Measurements from ENCODE around the gene MC2R.

- PRO-cap, 2 experiments: no peak in any of the 2 experiments
Measured at GRCh38 chr18:13447269-13448483, 229.1 kb downstream of the LDLRAD4 start.

DNA sequence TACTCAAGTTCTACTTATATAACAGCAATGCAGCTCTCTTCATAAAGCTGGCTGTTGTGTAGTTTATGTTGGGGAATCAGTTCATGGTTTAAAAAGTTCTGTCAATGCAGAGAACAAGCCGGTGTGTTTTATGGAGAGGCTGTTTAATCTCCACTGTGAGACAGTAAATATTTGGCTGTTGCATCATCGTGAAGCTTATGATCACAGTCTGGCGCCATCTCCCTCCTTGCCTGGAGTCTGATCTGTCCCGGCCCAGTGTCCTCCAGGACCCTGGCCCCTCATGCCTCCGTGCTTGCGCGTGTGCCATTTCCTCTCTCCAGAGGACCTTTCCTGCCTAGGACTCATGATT, 184.3 kb downstream of the FAM210A start:
- PRO-cap, 2 experiments: no peak in any of the 2 experiments

DNA sequence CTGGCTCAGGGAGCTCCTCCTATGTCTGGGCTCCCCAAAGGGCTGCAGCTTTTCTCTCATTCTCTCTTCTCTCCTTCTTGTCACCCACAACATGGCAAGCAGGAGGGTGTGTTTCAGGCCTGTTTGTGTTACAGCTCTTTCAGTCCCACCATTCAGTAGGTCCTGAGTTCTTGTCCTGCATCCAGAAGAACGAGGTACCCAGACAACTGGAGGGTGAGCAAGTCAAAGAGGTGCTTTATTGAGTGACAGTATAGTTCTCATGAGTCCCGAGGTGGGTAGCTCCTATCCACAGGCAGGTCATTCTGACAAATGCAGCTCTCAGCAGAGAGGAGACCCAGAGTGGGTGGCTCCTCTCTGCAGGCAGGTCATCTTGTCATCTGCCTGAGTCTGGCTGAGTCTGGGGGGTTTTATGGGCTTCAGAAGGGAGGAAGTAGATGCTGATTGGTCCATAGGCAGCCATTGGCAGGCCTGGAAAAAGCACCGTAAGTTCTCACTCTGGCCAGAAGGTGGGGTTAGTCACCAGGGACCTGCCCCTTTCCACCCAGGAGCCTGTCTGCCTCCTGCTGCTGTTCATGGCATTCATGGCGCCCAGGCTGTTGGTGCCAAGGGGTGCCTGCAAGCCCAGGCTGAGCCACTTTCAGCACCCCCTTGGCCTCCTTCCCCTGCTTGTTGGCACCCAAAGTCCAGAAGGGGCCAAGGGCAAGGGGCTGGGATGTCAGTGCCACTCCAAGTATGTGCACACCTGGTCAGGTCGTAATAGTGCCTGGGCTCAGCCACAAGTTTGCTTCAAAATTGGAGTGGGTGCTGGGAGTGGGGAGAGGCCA, 178.4 kb downstream of the FAM210A start:
- PRO-cap, 2 experiments: peak in 2 of 2 experiments; most common minus-strand start position 379 of the sequence (in 2)

DNA sequence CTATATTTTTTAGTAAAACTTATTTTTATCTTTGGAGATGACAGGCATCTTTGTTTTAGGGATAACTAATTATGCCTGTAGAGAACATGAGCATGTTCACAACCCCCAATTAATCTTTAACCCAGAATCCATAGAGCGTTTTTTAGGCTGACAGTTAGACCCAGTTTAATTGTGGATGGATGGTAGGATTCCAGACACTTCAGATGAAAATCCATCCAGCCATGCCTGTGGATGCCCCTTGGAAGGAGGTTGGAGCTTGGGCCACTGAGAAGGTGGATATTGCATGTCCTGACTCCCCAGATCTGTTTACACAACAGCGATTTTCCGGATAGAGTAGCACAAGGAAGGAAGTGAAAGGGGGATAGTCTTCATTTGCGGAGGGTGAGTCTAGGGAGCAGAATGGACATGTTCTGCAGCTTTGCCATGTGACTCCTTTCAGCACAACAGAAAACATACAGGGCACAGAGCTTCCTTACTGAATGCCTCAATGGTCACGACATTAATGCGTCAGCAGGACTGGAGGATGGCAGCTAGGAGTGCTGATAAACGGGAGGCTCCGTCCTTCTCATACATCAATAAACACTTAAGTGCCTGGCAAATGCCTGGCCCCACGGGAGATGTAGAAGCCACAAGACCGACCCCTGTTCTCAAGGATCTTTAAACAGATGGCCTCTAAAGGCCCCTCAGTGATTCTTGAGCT, 163.1 kb downstream of the FAM210A start:
- PRO-cap, 2 experiments: peak in 1 of 2 experiments; most common plus-strand start position 504 of the sequence (in 1)

DNA sequence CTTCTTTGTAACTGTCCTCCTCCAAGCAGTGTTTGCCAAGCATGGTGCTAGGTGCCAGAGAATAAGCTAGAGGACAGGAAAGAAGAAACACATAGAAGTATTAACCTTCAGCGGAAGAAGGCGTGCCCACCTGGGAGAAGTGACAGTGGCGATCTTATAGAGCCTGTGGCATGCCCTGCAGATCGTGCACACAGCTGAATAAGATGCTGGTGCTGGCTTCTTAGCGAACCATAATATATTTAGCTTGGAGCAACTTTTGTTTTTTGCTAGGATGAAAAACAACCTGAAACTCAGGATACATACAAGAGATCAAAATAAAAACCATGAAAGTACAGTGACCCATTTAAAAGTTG, 147.9 kb downstream of the FAM210A start:
- PRO-cap, 2 experiments: no peak in any of the 2 experiments

DNA sequence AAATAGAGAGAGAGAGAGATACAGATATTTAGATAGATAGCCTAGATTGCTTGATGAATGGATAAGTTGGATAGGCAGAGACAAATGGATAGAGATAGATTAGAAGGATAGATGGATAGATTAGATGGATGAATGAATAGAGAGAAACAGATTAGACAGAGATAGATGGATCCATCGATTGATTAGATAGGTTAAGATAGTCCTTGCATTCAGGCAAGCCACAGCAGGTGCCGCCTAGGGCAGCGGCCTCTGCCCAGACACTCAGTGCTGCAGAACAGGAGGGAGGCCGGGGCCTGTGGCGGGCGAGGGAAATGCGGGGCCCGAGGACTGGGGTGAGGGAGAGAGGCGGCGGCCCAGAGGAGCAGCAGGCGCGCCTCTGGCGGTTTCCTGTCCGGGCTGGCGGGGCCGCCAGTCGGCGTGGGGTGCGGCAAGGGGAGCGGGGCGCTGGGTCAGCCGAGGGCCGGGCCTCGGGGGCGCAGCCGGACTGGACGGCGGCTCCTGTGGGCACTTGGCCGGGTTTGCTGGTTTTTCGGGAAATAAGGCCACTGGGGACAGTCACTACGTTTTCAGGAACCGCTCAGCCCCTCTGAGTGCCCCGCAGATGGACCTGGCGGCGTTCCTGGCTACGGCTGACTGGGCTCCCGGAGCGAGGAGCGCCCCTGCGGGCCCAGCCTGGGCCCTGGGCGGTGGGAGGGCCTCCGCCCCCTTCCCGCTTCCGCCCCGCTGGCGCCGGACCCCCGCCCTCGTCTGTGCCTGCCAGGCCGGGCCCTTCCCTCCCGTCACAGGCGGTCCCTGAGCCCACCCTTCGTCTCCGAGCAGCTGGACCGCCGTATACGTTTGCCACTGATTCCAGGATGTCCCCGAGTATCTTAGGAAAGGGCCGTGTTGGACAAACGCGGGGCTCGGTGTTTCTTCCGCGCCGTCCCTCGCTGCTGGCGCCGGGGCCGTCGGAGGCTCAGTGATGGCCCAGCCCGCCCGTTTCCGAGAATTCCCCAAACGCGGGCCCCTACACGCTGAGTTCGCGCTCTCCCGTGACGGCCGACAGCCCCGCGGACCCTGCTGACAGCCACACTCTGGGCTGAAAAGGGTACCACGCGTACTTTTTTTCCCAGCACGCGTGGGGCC, 84.7 kb downstream of the FAM210A start:
- PRO-cap, 2 experiments: peak in 2 of 2 experiments; most common plus-strand start position 452 of the sequence (in 2); most common minus-strand start position 297 of the sequence (in 2)

DNA sequence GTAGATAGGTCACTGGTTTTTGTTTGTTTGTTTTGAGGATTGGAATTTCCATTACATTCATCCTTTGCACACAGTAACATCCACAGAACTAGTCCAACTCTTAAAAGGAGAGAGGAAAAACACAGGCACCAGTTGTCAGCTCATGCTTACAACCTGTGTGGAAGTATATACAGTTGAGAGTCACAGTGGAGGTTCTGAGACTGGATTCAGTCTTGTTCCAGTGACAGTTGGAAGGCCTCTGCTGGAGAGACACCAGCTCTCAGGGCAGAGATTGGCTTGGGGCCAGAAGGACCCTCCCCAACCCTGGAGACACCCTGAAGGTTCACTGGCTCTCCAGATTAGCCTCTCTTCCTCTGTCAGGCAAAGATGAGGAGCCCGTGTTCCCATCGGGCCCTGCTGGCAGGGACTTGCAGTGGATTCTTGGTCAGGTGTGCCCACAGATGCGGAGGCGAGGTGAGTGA, 78.7 kb downstream of the FAM210A start:
- PRO-cap, 2 experiments: no peak in any of the 2 experiments

GRCh38 chr18:13654136-13654881, 72.0 kb downstream of the FAM210A start:
- PRO-cap, 2 experiments: no peak in any of the 2 experiments

DNA sequence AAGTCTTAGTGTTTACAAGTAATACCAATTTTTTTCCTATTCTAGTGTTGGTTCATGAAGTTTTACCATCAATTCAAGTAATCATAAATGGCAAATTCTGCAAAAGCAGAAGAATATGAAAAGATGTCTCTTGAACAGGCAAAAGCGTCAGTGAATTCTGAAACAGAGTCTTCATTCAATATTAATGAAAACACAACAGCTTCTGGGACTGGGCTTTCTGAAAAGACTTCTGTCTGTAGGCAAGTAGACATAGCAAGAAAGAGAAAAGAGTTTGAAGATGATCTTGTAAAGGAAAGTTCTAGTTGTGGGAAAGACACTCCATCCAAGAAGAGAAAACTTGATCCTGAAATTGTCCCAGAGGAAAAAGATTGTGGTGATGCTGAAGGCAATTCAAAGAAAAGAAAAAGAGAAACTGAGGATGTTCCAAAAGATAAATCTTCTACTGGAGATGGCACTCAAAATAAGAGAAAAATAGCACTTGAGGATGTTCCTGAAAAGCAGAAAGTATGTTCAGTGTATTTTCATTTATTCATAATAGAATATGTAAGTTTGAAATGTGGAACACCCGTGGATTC, 5.0 kb downstream of the RNMT start:
- PRO-cap, 2 experiments: no peak in any of the 2 experiments

DNA sequence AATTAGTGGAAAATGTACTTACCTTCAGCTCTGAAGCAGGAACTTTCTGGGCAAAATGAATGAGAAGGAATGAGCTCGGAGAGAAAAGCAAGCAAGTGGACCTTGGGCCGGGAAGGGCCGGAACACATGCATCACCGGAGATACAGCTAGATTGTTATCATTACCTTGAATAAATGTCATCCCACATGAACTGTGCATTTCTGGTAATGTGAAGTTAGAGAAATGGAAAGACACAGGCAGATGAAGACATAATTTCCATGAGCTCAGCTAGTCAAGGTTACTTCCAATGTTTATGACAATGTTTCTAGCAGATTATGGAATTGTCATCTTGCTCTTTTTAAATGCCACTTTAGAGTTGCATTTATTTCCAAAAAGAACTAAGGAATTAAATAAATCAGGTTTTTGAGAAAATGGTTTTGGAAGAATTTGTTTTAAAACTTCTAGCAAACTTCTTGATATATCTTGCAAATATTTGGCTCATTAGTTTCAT, at the start of gene MC2R:
Gene MC2R (minus strand): TSS at position 71 of the 490 bp plus-strand sequence.
- PRO-cap, 2 experiments: no peak in any of the 2 experiments

DNA sequence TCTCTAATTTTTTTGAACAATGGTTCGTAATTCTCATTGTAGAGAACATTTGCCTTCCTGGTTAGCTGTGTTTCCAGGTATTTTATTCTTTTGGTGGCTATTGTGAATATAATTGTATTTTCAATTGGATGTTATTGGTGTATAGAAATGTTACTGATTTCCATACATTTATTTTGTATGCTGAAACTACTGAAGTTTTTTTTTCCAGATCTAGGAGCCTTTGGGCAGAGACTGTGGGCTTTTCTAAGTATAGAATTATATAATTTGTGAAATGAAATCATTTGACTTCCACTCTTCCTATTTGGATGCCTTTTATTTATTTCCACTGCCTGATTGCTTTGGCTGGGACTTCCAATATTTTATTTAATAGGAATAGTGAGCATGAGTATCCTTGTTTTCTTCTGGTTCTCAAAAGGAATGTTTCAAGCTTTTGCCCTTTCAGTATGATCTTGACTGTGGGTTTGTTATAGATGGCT, 59.5 kb upstream of the ANKRD30B start:
- PRO-cap, 2 experiments: no peak in any of the 2 experiments

DNA sequence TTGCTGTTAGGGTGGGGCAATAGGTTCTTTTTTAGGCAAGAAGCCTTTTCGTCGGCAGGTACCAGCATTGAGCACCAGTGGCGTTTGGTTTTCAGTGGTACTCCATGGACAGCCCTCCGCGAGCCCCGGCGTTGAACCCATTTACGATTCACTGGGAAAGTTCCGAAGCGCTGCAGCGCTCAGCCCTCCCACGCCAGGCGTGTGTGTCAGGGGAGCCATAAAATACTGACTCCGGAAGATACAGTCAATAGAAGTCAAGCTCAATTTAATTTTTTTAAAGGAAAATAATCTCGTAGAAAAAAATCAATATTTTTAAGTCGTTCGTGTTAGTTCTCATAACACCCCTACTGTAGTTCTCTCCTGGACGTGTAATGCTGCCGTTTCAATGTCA, 561 bp upstream of the ROCK1 start:
- PRO-cap, 2 experiments: peak in 1 of 2 experiments; most common plus-strand start position 218 of the sequence (in 1); most common minus-strand start position 143 of the sequence (in 1)

- PRO-cap, 2 experiments: no peak in any of the 2 experiments
Measured at GRCh38 chr18:21848981-21849482, 108.4 kb downstream of the MIB1 start.

DNA sequence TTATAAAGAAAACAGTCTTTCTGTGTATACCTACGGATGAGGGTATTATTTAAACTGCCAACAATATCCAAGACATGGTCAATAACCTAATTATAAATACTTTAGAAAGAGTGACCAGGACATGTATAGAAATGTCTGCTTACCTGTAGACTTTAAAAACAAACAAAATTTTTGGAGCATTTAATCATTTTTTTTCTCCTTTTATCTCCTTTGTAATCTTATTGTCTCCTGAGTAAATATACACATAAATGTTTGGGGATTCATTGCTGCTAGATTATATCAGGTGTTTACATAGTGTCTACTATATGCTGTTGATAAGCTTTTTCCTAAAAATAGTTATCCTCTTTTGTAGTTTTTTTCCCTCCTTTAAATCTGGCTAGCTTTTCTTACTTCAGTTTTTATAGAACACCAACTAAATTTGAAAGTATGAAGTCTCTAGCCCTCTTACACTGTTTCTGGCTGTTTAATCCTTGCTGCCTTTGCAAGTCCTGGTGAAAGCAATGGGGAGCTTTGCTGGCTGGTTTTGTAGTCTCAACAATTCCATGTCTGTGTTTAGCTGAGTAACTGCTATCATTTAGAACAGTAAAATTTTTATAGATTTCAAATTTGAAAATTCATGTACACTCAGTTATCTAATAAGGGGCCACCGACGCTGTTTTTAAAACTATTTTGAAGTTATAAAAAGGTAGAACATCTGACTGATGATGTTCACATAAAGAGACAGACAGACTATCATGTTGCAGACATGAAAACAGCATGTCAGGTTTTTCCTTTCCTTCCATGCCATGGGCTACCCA, 125.4 kb downstream of the MIB1 start:
- PRO-cap, 2 experiments: no peak in any of the 2 experiments

DNA sequence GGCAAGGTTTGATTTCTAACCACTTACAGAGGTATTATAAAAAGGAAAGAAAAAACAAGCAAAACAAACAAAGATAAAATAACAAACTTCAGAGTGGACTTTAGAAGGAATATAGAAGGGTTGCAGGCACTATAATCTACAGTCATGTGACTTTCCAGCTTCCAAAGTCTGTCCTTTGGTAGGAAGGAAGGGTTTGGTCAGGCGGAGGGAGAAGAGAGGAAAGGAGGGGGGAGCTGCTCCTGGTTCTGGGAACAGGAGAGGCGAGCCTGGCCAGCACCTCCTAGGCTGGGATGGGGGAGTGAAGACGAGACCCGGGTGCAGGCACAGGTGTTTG, 53.9 kb upstream of the GATA6 start:
- PRO-cap, 2 experiments: no peak in any of the 2 experiments

DNA sequence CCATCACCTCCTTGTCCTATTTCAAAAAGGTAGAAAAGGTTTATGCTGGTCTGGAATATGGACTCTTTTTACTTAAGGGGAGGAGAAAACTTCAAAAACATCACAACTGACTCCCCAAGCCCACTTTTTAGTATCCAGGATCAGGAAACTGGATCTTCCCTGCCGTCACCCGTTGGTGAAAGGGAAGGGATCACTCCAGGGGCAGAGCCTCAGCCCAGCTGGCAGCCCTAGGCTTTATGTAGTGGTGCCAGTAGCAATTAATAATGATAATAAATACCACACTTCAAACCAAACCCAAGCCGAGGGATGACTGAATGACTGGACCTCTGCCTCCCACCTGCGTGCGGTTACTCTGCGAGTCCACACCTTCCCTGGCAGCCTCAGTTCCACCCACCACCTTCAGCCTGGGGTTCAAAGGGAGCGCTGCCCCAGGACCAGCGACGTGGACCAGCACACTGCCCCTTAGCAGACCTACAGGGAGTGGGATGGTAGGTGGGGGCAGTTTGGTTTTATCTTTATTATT, 4.9 kb upstream of the GATA6 start:
- PRO-cap, 2 experiments: no peak in any of the 2 experiments

DNA sequence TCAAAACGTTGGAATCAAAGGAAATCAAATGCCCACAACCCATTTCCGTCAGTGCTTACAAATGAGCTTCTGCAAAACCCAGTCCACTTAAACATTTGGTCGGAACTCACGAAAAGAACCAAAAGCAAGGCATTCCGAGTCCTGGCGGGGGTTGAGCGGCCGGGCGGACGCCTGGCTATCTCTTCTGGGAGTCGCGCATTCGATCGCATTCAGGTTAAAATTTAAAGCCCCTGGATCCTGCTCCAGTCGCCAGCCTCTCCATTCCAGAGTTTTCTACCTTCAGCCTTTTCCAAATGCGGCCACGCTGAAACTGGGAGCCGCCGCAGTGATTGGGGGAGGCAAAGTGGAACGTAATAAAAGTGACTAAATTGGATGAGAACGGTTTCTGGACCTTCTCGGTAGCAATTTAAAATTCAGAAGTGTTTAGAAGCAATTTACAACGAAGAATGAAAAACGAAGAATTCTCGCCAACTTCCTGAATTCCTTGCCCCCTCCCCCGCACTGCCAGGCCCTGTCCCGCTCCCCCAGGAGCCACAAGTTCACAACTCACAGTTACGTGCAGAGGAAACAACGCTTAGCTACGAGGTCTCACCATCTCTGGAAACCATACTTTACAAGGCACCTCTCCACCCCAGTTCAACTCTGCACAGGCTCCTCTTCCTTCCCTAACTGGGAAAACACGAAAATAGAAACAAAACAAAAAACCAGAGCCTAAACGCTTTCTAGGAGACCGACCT, 1.7 kb upstream of the GATA6 start:
- PRO-cap, 2 experiments: peak in 2 of 2 experiments; most common plus-strand start position 542 of the sequence (in 2); most common minus-strand start position 186 of the sequence (in 1)

DNA sequence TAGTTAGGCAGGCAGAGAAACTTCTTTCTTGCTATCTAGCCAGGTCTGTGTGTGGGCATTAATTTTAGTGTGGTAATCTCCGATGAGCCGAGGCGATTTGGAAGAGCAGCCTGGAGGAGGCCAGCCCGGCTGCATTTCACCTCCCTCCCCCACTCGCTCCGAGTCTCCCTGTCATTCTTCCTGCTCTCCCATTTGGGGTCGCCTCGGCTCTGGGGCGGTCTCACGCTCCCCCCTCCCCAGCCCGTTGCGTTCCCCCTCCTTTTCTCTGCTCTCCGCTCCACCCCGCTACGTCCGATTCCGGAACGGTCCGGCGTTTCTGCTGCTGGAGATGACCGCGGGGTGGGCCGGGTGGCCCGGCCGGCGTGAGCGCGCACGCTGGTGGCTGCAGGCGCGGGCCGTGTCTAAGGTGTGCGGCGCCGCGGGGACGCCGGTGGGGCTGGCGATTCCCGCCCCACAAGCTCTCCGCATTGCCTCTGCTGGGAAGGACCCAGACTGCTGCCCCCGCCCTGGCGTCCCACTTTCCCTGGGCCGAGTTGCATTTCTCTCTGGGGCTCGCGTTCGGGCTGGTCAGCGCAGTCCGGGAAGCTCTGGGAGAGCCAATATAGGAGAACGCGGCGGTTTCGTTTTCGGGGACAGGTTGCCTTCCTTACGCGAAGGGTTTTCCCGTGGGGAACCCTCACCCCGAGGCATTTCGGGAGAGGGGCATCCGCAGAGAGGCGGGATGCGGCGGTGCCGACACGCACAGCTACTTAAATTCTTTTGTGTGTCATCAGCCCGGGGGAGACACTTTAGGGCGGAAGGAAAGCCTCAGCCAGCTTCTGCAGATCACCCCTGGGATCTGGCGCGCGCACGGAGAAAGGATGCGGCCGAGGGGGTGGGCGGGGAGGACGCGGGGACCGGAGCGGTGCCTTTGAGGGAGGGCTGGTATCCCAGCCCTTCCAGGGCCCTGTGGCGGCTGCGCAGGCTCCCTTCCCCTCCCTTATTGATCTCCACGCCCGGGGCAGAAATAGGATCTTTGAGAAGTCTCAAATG, 879 bp downstream of the GATA6 start:
- PRO-cap, 2 experiments: peak in 1 of 2 experiments; most common plus-strand start position 192 of the sequence (in 1); most common minus-strand start position 211 of the sequence (in 1)

DNA sequence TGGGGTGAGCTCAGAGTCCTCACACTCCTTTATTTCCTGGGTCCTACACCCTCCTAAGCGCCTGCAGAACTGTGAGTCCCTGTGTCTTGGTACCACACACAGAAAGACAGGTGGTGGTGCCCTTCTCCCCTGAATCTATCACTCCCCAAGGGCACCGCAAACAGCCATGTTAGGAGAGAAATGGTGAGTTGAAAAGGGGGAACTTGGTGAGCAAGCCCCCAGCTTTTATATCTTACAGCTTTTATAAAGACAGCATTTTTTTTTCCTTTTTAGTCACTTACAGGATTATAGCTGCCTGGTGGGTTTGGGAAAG, 5.5 kb downstream of the GATA6 start:
- PRO-cap, 2 experiments: peak in 2 of 2 experiments; most common plus-strand start position 133 of the sequence (in 1); most common minus-strand start position 73 of the sequence (in 2)

DNA sequence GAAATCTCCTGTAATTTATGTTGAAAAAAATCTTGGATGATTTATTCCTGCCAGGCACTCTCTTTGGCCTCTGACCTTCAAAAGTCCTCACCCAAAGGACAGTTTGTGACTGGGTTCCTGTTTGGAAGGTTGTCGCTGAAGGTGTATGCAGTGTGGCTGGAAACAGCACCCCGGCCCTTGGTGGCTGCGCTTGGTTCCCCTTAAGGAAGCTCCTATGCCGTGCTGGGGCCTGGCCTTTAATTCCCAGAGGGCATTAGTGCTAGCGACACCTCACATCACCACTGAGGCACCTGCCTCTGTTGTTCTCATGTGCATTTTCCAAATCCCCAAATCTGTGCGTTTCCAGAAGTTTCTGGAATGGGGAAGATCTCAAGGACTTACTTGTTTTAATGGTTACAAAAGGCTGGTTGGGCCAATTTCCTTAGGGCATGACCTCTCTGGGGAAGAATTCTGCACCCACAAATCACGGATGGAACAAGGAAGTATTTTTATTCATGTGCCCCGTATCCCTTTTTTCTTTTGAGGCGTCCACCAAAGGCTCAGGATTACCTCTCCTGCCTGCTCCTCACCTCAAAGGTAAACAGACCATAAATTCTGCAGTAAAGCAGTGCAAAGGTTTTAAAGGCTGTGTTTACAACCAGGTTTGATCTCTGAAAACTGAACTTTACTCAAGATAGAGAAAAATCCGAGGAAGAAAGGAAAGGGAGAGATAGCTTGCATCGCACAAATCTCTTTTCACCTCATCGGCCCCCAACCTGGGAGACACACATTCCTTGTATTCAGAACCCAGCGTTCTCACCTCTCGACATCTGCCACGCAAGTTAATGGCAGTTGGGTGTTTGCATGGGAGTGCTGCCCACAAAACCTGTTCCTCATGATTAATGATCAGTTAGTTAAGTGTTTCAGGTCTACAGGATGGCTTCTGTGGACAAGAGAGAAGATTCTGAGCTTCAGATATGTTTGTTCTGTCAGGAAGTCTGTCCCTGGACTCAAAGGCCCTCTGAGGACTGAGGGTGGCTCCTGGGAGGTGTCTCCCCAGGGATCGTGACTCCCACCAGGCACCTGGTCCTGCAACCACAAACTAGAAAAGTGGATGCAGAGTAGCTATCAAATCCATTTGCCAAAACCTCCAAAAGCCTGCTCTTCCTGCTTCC, 72.4 kb downstream of the GATA6 start:
- PRO-cap, 2 experiments: no peak in any of the 2 experiments

Measured in right ventricle myocardium (tissue), 1 donor.